ENCODE measurements around a stretch of chr2.

- PRO-cap, result no peak
Observed at GRCh38 chr2:85648835-85649609, 19.0 kb downstream of the SFTPB start.

DNA sequence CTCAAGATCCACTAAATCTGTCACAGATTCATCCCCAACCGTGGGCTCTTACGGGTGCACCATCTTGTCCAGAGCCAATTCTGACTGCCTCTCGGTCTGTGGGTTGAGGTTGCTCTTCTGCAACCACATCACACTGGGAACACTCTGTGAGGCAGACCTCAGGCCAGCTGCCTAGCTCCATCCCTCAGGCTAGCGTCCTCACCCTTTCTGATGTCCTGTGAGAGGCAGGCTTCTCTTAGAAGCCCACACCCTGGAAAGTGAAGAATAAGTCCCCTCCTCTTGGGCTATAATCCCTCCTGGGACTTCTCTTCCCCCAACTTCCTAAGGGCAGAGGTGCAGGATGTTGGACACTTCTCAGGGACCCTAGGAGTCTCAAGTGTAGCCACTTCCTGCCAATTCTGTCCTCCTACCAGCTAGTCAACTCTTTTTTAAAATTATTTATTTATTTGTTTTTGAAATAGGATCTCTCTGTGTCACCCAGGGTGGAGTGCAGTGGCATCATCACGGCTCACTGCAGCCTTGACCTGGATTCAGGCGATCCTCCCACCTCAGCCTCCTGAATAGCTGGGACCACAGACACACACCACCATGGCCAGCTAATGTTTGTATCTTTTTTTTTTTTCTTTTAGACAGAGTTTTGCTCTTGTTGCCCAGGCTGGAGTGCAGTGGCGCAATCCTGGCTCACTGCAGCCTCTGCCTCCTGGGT lies 11.7 kb downstream of the SFTPB start:
- PRO-cap, result no peak

DNA sequence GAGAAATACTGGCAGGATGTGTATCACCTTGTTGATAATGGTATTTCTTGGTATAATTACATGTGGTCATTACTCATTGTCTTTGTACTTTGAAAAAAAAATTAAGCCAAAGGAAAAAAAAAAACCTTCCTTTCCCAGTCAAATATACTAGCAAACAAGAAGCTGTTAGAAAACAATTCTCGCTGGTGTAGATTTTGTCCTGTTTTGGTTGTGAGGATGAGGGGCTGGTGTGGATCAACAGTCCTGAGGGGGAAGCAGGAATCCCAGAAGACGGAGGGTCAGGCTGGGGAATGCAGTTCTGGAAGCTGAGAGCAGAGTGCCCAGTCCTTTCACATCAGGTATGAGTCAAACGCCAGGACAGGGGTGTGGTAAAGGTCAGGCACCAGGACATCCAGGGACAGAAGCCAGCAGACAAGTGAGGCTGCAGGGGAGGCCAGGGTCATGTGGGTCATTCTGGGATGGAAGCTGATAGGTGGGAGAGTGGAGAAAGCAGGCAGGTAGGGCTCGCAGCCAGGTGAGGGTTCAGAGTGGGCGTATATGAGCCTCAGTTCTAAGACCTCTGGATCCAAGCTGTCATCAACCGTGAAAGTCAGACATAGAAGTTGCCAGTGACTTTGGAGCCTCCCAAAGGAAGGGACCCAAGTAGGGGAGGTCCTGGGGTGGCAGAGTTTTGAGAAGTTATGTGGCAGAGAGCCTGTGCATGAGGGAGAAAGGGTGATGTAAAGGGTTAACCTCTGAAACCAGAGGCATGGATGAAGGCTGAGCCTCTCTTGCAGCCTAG lies 12.8 kb upstream of the GNLY start:
- PRO-cap, result no peak

DNA sequence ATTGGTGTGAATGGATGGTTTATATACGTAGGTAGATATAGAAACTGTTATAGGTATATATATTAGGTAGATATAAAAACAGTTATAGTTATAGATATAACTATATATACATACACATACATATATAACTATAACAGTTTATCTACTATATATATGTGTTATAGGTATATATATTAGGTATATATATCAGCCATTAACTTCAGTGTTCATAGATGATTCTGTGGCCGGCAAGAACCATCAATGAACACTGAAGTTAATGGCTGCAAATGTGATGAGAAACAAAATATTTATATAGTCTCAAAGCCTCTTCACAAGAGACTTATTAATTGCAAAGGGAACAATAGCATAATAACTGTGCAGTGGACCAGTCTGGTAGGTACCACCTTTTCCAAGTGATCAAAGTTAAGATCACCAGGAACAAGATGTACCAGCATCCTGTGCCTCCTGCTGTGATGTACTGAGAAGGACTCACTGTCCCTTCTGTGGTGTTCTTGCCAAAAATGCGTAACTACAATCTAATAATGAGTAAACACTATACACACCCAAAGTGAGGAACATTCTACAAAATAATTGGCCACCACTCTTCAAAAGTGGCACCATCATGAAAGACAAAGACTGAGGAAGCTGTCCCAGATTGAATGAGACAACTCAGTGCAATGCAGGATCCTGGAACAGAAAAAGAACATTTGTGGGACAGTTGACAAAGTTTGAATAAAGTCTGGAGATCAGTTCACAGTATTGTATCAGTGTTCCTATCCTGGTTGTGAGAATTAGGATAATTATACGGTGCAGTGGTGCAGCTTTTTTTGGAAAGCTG lies 14.4 kb downstream of the GNLY start:
- PRO-cap, result no peak

GRCh38 chr2:85712165-85712689 lies 18.1 kb downstream of the GNLY start:
- PRO-cap, result unidirectional peak, minus-strand start at chr2:85712347

DNA sequence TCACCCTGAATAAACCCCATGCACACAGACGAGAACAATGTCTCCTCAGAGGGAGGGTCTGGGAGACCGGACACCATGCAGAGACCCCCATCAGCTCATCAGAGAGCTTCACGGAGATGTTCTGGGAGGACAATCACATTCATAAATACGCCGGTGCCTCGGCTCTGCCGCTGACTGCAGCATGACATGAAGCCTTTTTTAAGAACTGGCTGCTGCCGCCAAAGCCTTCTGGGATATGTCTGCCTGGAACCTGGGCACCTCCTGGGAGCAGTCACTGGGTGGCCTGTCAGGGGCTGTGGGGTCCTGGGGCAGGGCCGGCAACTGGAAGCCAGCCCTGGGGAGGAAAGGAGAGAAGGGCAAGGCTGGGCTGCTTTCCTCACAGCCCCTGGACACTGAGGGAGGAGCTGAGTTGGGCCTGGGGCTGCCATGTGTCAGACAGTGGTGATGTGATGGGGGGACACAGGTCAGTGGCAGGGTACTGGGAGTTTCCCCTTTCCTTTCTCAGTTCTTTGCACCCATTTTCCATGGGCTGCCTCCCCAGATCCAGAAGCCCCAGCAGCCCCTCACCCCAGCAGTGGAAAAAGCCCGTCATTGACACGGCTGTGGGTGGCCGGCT lies 19.4 kb downstream of the ATOH8 start:
- PRO-cap, result no peak

DNA sequence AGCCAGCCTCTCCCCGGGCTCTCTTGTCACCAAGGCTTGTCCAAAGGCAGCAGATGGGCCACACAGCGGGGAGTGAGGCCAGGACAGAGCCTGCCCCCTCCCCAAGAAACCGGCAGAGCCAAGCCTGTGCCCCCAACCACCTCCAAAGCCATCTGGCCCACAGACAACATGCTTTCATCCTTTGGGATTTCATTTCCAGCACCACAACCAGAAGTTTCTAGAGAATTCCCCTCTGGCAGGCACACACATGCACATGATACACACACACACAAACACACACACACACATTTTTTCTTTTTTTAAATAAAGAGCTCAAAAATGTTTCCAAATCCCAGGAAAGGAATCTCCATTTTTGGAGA lies 39.3 kb downstream of the ATOH8 start:
- PRO-cap, result no peak

DNA sequence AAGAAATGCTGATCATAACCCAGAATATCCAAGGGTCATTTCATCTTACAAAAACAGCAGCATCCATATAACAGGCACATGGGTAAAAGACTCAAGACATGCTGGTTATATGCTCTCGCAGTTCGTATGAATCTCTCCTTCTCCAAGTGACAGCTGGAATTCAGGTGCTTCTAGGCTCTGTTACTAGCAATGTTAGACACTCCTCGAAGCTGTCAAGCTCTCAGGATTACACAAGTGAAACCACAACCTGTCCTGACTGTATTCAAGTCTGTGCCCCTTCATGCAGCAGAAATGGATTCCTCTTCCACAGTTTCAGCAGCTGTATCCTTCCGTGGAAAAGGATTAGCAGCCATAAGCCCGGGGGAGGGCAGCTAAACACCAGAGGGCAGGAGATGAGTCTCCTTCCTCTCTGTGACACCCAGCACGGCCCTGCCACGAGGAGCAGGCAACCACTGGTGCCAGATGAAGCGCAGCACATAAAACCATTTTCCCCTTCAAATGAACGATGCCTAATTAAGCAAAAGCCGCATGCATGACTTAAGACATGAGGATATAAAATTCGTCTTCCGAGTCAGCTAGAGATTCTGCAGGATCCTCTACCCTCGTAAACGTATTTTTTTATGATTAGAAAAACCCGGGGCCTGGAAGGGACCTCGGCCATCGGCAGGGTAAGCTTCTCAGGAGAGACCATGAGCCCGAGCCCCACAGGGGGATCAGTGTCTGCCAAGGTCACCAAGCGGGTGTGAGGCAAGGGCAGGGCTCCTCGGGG lies 1.2 kb downstream of the ST3GAL5 start:
- PRO-cap, result no peak

DNA sequence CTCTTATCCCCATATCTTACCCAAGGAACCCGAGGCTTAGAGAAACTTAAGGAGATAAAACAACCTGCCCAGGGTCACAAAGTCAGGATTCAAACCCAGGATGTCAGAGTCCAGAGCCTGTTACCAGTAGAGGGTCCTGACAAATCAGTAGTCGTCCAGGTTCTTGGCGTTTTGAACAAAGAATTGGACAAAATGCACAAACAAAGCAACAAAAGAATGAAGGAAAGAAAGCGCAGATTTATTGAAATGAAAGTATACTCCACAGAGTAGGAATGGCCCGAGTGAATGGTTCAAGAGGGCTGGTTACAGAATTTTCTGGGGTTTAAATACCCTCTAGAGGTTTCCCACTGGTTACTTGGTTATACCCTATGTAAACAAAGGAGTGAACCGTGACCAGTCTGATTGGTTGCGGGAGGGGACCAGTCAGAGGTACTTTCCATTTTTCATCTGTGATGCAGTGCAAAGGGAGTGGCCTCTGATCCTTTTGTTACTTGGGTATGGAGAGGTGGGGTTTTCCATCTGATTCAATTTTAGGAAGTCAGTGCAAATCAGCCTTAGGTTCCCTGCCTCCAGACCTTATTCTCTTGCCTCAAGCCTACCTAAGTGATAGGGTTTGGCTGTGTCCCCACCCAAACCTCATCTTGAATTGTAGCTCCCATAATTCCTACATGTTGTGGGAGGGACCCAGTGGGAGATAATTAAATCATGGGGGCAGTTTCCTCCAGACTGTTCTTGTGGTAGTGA lies 5.7 kb upstream of the ST3GAL5 start:
- PRO-cap, result no peak

DNA sequence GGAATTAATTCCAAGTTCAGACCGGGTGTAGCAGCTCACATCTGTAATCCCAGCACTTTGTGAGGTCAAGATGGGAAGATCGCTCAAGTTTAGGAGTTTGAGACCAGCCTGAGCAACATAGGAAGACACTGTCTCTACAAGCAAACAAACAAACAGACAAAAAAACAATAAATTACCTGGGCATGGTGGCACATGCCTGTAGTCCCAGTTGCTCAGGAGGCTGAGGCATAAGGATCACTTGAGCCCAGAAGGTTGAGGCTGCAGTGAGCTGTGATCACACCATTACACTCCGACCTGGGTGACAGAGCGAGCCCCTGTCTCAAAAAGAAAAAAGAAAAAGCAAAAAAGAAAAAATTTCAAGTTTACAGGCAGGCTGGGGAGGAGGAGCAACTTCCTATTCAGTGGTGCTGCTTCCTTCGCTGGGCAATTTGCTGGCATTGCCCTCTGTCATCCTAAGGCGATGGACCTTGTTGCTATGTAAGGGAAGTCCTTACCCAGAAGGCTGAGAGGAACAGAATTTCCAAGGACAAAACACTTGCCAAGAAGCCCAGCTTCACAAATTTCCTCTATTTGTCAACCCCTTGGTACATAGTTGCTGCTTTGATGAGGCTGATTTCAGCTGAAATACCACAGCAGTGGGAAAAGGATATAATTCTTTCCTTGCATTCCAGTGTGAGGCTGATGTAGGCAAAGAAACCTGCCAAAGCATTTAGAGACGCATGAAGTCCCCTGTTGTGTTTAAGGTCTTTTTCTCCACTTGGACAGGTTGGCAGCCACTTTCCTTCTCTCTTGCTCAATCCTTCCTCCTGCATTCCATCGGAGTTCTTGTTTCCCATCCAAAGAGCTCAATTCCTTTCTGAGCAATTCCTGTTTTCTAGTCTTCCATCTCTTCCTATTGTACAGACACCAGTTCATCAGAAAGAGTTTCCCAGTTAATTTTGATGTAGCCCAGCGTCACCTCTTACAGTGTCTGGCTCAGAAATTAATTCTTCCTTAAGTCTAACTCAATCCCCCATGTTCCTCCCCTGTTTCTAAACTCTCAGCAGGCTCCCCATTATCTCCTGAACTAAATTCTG lies 16.4 kb upstream of the ST3GAL5 start:
- PRO-cap, result no peak

- PRO-cap, result no peak
Observed at GRCh38 chr2:85935653-85936221, 46.9 kb upstream of the ST3GAL5 start.

DNA sequence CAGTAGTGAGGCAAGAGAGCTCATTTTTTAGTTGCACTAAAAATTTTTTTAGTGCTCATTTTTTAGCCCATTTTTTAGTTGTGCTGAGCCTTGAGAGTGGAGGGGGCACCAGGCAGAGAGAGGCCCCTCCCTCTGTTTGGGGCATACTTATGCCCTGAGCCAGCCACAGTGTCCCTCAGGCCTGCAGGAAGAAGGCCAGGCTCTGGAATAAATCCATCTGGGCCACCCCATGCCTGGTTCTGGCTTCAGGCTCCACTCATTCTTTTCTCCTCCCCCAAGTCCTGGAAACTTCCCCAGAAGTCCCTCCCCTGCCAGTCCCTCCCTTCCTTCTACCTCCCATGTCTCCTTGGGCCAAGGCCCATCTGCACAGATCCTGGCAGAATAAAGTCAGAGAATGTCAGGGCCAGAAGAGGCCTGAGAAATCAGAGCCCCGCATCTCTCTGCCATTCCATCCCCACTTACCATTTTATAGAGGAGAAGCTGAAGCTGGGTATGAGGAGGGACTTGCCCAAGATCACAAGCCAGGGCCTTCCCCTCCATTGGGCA lies 108.3 kb upstream of the ST3GAL5 start:
- PRO-cap, result no peak

GRCh38 chr2:86043870-86044611 lies 61.6 kb downstream of the POLR1A start:
- PRO-cap, result no peak

DNA sequence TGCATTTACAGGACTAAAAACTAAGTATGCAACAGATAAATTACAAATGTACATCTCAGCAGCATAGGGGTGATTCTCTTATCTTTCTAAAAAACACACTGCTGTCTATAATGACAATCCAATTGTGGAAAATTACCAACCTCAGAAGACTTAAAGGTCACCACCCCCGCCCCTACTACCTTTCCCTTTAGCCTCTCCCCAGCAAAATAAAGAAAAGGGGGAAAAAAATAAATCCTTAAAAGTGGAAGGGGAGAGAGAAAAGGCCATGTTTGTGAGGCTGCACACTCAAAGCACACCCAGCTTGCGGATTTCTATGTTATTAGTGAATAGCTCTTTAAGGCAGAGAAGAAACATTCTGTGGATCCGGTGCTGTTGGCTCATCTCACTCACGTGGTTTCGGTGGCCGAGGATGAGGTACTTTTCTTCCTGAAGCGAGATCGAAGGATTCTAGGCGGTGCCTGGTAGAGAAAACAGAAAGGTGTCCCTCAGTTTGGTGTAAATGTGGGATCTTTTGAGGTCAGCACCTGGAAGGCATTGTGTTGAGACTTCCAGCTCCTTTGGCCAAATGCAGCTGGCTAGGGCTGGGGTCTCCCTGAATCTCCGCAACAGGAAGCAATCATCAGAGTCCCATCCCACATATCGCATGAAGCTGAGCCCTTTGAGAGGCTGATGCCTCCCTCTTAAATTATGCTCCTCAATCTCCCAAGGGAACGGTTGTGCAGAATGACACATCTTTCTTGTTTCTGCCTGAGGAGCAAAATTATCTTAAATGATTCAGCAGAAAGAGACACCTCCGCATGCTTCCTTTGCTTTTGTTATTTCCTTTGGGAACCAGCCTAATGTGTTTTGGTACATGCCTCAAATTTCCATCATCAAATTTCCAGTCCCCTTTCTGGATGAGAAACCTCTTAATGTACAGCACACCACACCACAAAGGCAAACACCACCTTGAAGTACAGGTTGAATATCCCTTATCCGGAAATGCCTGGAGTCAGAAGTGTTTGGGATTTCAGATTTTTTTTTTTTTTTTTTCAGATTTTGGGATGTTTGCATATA lies 17.7 kb downstream of the MRPL35 start:
- PRO-cap, result no peak

- PRO-cap, result no peak
Observed at GRCh38 chr2:86622197-86622837, 1.3 kb downstream of the RNF103 start.

DNA sequence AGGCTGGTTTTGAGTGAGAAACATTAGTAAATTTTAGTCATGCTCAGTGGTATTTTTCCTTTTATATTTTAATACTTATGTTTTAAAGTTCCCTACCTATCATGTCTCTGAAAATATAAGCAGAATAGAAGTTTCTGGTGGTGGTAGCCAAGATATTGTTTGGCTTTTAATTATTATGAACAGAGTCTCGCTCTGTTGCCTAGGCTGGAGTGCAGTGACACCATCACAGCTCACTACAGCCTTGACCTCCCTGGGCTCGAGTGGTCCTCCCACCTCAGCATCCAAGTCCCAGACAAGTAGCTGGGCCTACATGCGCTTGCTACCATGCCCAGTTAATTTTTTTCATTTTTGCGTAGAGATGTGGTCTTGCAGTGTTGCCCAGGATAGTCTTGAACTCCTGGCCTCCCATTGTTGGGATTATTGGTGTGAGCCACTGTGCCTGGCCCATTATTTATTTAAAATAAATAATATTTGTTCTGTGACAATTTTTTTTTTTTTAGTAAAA lies 24.5 kb downstream of the RMND5A start:
- PRO-cap, result no peak

DNA sequence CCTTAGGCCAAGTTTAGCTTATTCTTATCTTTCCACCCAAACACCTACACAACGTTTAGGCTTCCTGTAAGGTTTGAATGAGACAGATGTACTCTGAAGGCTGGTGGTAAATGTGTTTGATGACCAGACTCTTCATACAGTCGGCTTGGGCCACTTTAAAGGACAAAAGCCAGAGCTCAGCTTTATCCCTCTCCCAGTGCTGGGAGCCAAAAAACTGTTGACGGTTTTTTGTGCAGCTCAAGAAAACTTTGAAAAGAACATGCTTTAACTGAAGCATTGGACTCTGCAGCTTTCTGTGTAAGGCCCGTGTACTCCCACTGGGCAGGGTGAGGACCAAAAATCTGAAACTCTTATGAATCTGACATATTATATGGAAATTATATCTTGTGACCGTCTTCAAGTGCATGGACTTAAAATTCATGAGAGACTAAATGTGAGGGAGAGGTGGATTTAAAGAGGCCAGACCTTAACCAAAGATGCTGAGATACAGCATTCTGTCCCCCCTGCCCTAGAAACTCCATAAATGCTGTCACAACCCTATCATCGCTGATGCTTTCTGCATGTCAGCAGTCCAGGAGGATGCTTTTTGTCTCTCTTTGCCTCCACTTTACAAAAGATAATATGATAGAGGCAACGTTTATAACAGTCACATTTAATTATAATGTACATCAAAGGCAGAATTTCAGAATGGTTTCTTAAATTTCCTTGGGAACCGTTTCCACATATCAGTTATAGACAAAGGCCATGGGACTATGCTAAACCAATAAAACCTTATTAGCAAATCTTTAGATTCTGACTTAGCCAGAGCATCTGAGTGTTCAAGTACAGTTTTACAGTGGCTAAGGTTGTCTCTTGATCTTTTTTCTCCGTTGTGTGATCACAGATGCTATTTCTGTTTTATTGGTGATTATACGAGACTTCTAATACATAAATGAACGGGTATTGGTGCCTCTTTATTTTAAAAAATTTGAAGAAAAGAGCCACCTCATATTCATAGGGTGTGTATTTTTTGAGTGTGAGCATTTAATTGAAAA lies 15.0 kb downstream of the CD8A start:
- PRO-cap, result no peak

DNA sequence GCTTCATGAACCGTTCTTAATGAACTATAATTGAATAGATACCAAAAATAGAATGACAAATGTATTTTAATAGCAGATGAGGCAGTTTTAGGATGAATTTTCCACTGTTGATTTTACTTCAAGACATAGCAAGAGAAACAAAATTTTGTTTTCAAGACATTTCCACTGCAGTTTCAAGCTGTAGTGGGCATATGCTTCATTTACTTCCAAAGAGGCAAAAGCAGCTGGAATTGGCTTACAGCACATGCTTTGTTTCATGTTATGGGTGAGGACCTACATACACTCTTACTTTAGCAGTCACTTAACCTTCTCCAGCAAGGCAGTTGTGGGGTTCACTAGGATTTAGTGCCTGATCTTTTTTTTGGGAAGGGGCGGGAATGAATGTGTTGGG lies 13.7 kb downstream of the CD8A start:
- PRO-cap, result no peak

DNA sequence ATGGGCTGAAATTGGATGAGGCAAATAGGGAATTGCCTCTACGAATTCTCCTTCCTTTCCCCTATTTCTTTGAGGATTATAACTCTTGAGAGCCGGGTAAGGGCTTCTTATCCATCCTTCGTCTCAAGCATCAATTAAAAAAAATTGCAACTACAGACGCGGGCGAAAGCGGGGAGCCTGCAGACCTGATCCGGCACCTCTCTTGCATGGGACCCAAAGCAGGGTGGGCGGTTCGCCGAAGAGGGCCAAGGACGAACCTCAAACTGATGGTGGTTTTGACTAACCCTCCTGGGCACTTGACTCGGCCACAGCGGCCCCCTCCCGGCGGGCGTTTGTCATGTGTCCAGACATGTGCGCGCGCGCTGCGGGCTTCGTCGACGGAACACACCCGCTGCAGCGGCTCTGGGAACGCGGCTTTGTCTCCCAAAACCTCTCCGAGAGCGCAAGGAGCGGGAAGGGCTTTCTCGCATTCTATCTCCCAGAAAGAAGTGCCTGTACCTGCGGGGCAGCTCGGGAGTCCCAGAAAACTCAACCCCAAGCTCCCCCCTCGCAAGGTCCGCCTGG lies 1.9 kb downstream of the CD8A start:
- PRO-cap, result no peak

- PRO-cap, result no peak
Observed at GRCh38 chr2:87454005-87454352, 293.9 kb upstream of the PLGLB2 start.

All from REH cell (cell line).